Transverse colon (tissue), 4 donors: ENCODE measurements around a stretch of chr1.

- PRO-cap, result no peak
- RAMPAGE, long total RNA, 4 experiments, result start-site peak on the plus strand in 2 of 4 experiments, at chr1:222627713-222627857 at its widest, 27 to 39 reads per replicate
These were observed 9.4 kb downstream of the MIA3 start for GRCh38 chr1:222627168-222627924.

DNA sequence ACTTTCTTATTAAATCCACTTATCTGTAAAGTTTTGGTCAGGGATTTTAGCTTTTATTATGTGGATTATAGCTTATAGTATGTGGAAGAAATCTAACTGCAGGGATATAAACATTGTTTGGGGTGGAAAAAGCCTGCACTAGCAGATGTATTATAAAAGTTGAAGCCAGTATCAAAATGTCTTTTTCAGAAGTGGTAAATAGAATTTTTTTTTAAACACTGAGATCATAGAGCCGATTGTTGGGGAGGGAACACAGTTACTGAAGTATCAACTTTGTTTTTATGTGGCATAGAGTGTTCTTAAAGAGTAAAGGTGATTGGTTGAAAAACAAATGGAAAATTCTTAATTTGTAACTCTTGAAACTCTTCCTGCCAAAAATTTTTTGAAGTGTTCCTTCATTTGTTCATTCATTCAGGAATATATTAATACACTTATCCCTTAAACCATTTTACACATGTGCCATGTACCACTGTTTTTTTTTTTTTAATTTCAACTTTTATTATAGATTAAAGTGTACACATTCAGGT, 83.3 kb downstream of the DISP1 start:
- PRO-cap, result no peak
- RAMPAGE, long total RNA, 4 experiments, result no peak in any of the 4 experiments

DNA sequence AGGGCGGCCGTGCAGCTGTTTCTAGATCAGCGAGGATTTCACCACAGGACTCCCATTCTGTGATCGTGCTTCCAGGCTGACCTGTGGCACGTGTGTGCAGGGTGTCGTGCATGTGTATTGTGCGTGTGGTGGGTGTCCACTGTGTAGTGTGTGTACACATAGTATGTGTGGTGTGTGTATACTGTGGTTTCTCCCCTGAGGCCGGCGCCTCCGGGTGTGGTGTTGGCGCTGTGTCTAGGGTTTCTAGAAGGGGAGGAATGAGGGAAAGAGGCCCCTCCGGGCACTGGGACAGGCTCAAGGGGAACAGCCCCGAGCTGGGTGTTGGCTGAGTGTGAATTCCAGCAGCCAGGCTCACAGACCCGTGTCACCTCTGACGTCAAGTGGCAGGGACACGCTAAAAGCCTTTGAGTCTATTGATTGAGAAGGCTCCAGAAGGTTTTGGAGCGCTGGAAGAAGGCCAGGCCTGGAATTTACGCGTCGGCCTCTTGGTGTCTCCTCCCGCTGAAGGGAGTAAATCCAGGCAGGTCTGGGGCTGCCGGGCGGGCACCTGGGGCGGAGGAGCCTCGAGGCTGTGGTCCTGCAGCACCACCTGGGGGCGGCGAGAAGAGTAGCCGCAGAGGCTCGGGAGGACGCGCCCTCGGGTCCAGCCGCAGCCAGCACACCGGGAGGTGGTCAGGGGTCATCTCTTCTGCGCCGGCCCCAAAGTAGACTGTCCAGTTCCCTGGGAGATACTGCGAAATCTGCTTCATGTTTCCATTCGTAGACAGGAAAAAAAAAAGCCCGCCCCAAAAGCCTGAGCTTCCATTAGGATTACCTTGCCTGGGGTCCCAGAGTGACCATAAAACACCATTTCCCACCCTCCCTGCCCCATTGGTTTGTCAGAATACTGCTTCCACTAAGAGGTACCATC, 61.8 kb downstream of the TLR5 start:
- PRO-cap, result no peak
- RAMPAGE, long total RNA, 4 experiments, result no peak in any of the 4 experiments

DNA sequence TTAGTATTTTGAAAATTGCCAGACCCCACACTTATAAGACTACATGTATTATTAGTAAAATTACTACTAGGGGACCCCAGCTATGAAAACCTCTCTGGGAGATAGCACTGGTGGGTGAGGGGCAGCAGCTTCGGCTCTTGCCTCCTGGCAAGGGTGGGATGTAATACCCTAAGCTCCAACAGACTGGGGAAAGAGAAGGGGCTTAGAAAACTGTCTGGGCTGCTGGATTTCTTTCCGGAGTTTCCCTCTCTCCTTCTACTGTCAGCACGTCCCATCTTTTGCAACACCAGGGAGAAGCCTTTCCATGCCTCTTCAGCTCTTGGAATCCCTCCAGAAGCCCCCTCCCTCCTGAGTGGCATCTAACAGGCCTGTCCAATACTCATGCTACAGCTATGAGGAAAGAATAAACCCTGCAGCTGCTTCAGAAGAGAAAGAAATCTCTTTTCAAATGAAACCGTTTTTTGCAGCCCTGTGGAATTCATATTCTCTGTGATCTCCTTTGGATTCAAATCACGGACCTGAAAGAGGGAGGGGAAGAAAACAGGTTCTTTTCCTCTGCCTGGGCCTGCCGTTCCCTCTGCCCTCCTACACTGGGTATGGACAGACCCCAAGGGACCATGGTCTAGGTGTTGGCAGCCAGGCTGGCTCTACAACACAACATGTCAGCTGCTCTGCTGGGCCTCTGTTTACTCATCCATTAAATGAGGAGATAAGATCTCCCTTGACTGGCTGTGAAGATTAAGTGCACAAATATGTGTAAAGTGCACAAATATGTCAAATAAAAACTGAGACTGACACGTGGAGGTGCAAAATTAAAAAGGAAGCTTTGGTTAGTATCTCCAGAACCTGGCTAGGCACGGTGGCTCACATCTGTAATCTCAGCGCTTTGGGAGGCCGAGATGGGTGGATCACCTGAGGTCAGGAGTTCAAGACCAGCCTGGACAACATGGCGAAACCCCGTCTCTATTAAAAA, 6.1 kb upstream of the CAPN2 start:
- PRO-cap, result no peak
- RAMPAGE, long total RNA, 4 experiments, result no peak in any of the 4 experiments

DNA sequence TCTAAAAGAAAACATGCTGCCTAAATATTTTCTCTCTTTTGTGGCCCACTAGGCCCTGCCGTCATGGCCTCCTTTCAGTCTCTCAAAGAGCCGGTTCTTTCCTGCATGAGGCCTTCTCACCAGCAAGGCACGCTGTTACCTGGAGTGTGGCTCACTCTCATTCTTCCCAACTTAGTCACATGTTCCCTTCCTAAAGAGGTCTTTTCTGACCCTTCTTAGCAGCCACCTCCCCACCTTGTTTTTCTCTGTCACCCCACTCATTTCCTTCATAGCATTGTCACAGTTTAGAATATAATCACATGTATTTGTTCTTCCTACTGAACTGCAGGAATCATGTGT, 1.5 kb downstream of the CAPN2 start:
- PRO-cap, result no peak
- RAMPAGE, long total RNA, 4 experiments, result no peak in any of the 4 experiments

GRCh38 chr1:223739381-223740498, 27.4 kb downstream of the CAPN2 start:
- PRO-cap, result bidirectional peak, plus-strand start at chr1:223740178, minus-strand start at chr1:223739904
- RAMPAGE, long total RNA, 4 experiments, result start-site peak on the plus strand in 1 of 4 experiments, at chr1:223739777-223740078 at its widest, 9 reads per replicate

- PRO-cap, result no peak
- RAMPAGE, long total RNA, 4 experiments, result no peak in any of the 4 experiments
These were observed 28.5 kb downstream of the CAPN2 start for GRCh38 chr1:223740719-223741379.

- PRO-cap, result no peak
- RAMPAGE, long total RNA, 4 experiments, result no peak in any of the 4 experiments
These were observed 52.8 kb downstream of the CAPN2 start for GRCh38 chr1:223764961-223765762.

- PRO-cap, result no peak
- RAMPAGE, long total RNA, 4 experiments, result no peak in any of the 4 experiments
These were observed 52.6 kb downstream of the TP53BP2 start for GRCh38 chr1:223793114-223793589.

- PRO-cap, result no peak
- RAMPAGE, long total RNA, 4 experiments, result start-site peak on the minus strand in 1 of 4 experiments, at chr1:223798503-223798622 at its widest, 16 reads per replicate
These were observed 47.5 kb downstream of the TP53BP2 start for GRCh38 chr1:223798110-223798812.

GRCh38 chr1:223835690-223836309, 9.9 kb downstream of the TP53BP2 start:
- PRO-cap, result no peak
- RAMPAGE, long total RNA, 4 experiments, result no peak in any of the 4 experiments

DNA sequence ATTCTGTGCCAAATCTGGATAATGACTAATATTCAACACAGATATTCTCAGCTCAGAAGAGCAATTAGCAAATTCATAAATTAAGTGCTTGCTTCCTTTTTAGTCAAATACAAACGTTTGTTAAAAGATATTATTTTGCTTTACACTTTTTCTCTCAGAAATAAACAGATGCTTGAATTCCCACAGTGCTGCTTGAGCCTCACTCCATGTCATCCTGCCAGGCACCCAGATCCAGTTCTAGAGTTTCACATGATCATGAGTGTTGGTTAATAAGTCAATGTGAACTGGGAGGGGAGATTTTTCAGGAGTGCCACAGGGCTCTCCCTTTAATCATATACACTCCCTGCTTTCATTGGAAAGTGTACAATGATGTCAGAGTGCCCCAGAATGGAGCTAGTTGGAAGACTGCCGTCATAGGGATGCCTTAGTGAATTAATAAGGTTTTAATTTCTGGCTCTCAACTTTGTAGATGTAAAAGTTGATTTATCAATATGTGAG, 69.8 kb upstream of the TP53BP2 start:
- PRO-cap, result no peak
- RAMPAGE, long total RNA, 4 experiments, result no peak in any of the 4 experiments

DNA sequence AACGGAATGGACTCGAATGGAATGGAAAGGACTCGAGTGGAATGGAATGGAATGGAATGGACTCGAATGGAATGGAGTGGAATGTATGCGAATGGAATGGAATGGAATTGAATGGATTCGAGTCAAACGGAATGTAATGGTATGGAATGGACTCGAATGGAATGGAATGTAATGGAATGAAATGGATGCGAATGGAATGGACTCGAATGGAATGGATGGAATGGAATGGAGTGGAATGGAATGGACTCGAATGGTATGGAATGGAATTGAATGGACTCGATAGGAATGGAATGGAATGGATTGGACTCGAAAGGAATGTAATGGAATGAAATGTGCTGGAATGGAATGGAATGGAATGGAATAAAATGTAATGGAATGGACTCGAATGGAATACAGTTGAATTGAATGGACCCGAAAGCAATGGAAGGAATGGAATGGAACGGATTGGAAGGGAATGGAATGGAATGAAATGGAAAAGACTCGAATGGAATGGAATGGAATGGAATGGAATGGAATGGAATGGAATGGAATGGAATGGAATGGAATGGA, 100.7 kb upstream of the FBXO28 start:
- PRO-cap, result no peak
- RAMPAGE, long total RNA, 4 experiments, result no peak in any of the 4 experiments

DNA sequence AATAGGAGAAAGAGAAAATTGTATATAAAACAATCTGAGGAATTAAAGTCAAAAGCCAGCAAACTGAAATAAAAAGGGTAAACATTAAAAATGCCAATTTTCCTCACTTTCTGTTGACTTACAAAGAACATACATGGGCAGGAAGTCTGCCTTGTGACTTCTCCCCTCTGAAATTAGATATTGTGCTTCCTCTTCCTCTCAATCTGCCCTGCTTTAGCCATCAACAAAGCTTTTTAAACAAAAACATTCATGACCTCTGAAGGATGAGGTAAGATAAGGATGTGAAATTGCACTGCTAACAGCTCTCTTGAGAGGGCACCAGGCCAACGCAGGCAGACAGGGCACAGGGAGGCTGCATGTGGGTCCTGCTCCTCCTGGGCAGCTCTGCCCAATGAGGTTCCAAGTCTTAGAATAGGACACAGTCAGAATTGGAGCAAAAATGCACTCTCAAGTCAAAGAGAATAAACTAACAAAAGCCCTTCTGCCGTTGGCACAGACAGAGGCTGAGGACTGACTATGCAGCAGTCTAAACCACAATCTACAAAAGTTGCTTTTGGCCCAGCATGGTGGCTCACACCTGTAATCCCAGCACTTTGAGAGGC, 62.2 kb downstream of the DEGS1 start:
- PRO-cap, result bidirectional peak, plus-strand start at position 335 of the sequence, minus-strand start at position 201 of the sequence
- RAMPAGE, long total RNA, 4 experiments, result no peak in any of the 4 experiments

DNA sequence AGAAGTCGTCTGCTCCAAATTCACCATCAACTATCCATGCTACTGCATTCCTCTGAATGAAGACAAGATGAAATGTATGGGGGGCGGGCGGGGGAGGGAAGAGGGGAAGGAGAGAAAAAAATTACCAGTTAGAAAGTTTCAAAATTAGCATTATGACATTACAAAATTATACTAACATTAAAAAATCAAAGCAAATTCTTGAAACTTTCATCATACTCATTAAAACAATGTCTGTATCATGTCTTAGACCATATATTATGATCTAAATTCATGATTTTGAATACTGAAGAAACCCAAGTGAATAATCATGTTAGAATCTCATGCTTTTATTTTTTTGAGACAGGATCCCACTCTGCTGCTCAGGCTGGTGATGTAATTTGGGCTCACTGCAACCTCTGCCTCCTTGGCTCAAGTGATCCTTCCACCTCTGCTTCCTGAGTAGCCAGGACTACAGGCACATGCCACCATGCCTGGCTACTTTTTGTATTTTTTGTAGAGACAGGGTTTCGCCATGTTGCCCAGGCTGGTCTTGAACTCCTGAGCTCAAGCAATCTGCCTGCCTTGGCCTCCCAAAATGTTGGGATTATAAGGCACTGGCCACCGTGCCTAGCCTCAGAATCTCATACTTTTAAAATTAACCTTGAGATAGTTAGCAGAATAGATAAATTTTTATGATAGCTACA, 33.3 kb downstream of the CNIH4 start:
- PRO-cap, result no peak
- RAMPAGE, long total RNA, 4 experiments, result no peak in any of the 4 experiments

DNA sequence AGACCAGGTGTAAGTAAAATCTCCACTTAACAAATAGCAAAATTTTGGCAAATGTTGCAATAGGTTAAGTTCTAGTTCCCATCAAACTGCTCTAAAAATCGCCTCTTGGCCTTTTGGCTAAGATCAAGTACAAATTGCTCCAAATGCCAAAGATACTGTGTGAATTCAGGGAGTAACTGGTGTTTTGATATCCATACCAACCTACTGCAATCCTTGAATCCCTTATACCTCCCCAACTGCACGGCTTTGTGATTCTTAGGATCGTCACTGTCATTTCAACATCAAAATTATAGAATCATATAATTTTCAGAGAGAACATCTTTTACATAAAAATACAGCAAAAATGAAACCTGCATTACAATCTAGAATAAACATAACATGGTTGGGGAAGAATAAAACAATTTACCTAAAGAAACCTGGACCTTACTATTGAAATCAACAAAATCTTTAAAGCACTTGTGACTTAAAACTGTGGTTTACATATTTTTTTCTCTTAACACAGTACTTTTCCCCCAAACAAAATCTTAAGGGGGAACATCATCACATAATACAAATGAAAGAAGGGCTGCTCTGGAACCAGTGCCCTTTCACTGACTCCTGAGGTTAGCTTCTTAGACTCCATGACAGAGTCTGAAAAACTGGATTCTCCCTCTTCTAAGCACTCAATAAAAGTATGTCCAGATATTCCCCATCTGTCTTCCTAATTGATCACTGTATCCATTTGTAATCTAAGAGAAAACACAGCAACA, 15.7 kb downstream of the WDR26 start:
- PRO-cap, result no peak
- RAMPAGE, long total RNA, 4 experiments, result no peak in any of the 4 experiments

DNA sequence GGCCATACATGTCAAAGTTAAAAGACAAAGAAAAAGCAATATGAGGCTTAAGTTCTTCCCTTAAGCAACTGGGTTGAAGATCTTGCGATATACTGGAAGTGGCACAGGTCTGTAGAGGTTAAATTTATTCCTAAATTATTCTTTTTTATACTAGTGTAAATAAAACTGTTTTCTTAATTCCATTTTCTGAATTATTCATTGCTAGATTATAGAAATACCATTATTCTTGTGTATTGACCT, 11.8 kb downstream of the WDR26 start:
- PRO-cap, result no peak
- RAMPAGE, long total RNA, 4 experiments, result no peak in any of the 4 experiments

DNA sequence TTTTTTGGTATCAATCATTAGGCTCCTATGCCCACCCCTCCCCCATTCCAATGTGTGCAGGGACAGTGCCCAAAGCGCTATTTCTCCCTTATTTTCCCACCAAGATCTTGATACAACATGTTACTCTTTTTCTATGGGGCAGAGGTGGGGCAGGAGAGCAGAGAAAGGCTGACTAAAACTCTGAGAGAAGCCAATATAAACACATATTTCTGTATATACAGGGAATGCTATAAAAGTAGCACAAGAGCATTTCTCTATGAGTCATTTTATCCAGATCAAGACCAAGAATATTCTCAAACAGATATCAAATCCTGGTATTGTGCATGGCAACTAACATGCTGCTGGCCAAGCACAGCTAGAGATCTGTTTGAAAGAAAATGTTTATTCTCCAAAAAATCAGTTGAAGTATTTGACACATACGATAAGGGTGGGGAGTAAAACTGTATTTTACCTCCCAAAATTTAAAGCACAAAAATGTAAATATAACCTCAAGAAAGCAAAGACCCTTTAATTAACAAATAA, 7.2 kb downstream of the WDR26 start:
- PRO-cap, result no peak
- RAMPAGE, long total RNA, 4 experiments, result no peak in any of the 4 experiments

- PRO-cap, result no peak
- RAMPAGE, long total RNA, 4 experiments, result start-site peak on the minus strand in 2 of 4 experiments, at chr1:224431489-224431784 at its widest, 6 to 14 reads per replicate
These were observed 3.2 kb downstream of the WDR26 start for GRCh38 chr1:224431377-224431854.

GRCh38 chr1:224882428-224882670, 47.1 kb upstream of the DNAH14 start:
- PRO-cap, result no peak
- RAMPAGE, long total RNA, 4 experiments, result no peak in any of the 4 experiments